ENCODE measurements around a stretch of chr18.

- PRO-cap: no peak
- RAMPAGE, long total RNA, 5 experiments: no peak in any of the 5 experiments
- RRBS: no CpG with 5 or more reads among the region's 6 CpGs
Measured at GRCh38 chr18:48023230-48023547, 92.7 kb upstream of the SMAD2 start.

- PRO-cap: no peak
- RAMPAGE, long total RNA, 5 experiments: no peak in any of the 5 experiments
- RRBS: no CpG with 5 or more reads among the region's 4 CpGs
Measured at GRCh38 chr18:48077611-48078057, 147.2 kb upstream of the SMAD2 start.

GRCh38 chr18:48097984-48098817 lies 167.7 kb upstream of the SMAD2 start:
- PRO-cap: no peak
- RAMPAGE, long total RNA, 5 experiments: start-site peak on the minus strand in 1 of 5 experiments, at chr18:48098517-48098894 at its widest, 18 reads per replicate
- RRBS: no CpG with 5 or more reads among the region's 10 CpGs

- PRO-cap: bidirectional peak, plus-strand start at chr18:48137800, minus-strand start at chr18:48137719; unidirectional peak, minus-strand start at chr18:48137985
- RAMPAGE, long total RNA, 5 experiments: no peak in any of the 5 experiments
- RRBS: 52% methylated on average over 2 of the region's 11 CpGs
Measured at GRCh38 chr18:48137504-48138183, 207.2 kb upstream of the SMAD2 start.

GRCh38 chr18:48161190-48161997 lies 230.9 kb upstream of the SMAD2 start:
- PRO-cap: bidirectional peak, plus-strand start at chr18:48161356, minus-strand start at chr18:48161341; bidirectional peak, plus-strand start at chr18:48161905, minus-strand start at chr18:48161682
- RAMPAGE, long total RNA, 5 experiments: start-site peak on the minus strand in 1 of 5 experiments, at chr18:48161659-48161686 at its widest, 10 reads per replicate
- RRBS: 3% methylated on average over 25 of the region's 66 CpGs

DNA sequence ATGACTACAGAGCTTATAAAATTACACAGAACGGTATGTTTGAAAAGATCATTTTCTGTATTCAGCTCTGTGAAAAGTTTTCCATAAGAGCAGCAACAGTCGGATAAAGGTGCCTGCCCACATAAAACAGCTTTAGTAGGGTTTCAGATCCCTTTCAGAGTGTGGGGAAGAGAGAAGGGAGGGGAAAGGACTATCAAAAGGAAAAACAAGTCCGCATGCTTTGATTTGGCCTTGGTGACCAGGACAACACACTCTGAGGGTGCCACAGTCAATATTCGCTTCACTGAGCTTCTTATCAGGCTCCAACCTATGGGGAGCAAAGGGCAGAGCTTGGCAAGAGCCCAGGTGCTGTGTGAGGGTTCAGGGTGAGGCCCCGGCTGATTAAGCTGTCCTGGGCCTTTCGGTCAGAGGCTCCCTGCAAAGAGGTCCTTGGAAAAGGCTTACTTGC lies 237.4 kb upstream of the SMAD2 start:
- PRO-cap: no peak
- RAMPAGE, long total RNA, 5 experiments: no peak in any of the 5 experiments
- RRBS: no CpG with 5 or more reads among the region's 6 CpGs

GRCh38 chr18:48546078-48546883 lies 7.5 kb downstream of the CTIF start:
- PRO-cap: no peak
- RAMPAGE, long total RNA, 5 experiments: start-site peak on the plus strand in 1 of 5 experiments, at chr18:48546246-48546544 at its widest, 6 reads per replicate
- RRBS: no CpG with 5 or more reads among the region's 11 CpGs

- PRO-cap: no peak
- RAMPAGE, long total RNA, 5 experiments: no peak in any of the 5 experiments
- RRBS: no CpG with 5 or more reads among the region's 9 CpGs
Measured at GRCh38 chr18:48547731-48548407, 9.0 kb downstream of the CTIF start.

DNA sequence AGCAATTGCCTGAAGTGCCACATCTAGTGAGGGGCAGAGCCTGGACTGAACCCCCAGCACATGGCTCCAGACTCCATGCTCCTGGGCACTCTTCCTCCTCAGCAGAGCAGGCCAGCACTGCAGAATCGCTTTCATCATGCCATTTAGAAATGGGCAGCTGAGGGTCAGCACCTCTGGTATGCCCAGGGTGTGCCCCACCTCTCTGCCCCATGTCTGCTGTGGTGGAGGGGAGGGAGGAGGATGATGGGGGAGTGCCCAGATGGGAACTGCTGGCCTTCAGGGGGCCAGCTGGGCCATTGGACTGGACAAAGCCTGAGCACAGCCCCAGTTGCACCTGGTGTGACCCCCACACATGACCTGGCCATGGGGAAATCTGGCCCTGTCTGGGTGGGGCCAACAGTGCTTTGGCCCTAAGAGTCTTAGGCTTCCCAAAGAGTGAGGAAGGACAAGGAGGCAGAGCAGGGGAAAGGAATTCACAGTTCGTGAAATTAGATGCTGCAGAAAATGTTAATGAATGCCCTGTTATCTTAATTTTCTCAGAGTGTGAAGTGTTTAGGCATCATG lies 44.1 kb downstream of the CTIF start:
- PRO-cap: no peak
- RAMPAGE, long total RNA, 5 experiments: start-site peak on the plus strand in 1 of 5 experiments, centred at position 330 of the sequence, 10 reads per replicate
- RRBS: no CpG with 5 or more reads among the region's 2 CpGs

GRCh38 chr18:48621037-48621667 lies 82.3 kb downstream of the CTIF start:
- PRO-cap: no peak
- RAMPAGE, long total RNA, 5 experiments: no peak in any of the 5 experiments
- RRBS: 89% methylated on average over 2 of the region's 13 CpGs

DNA sequence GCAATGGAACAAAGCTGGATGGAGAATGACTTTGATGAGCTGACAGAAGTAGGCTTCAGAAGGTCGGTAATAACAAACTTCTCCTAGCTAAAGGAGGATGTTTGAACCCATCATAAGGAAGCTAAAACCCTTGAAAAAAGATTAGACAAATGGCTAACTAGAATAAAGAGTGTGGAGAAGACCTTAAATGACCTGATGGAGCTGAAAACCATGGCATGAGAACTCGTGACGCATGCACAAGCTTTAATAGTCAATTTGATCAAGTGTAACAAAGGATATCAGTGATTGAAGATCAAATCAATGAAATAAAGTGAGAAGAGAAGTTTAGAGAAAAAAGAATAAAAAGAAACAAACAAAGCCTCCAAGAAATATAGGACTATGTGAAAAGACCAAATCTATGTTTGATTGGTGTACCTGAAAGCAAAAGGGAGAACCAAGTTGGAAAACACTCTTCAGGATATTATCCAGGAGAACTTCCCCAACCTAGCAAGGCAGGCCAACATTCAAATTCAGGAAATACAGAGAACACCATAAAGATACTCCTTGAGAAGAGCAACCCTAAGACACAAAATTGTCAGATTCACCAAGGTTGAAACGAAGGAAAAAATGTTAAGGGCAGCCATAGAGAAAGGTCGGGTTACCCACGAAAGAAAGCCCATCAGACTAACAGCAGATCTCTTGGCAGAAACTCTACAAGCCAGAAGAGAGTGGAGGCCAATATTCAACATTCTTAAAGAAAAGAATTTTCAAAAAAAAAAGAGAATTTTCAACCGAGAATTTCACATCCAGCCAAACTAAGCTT lies 111.5 kb downstream of the CTIF start:
- PRO-cap: no peak
- RAMPAGE, long total RNA, 5 experiments: start-site peak on the plus strand in 2 of 5 experiments, centred at positions 333 to 624 of the sequence, 6 to 8 reads per replicate
- RRBS: no CpG with 5 or more reads among the region's 7 CpGs

DNA sequence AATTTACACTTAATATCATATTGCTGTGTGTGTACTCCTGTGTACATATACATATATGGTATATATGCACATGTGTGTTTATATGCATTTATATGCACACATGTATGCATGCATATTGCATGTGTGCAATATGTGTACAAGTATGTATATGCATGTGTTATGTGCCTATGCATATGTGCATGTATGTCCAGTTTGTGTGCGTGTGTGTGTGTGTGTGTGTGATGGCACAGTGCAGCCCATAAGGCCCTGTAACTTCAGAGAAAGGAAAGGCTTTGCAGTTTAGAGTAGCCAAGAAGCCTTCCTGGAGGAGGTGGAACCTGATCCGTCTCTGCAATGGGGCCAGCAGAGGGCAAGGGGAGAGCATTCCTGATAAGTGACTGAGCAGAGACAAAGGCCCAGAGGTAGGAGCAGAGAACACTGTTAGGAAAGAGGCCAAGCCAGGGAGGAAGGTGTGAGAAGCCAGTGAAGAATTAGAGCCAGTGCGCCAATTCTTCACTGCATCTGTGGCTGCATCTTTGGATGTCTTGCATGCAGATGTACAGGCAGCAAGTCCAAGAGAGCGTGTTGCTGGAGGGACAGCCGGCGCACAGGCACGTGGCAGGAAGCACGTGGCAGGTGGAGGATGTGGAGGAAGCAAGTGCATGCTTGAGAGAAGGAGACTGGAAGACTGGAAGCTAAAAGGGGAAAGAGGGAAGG lies 196.2 kb downstream of the CTIF start:
- PRO-cap: no peak
- RAMPAGE, long total RNA, 5 experiments: start-site peak on the plus strand in 1 of 5 experiments, centred at position 530 of the sequence, 8 reads per replicate
- RRBS: no CpG with 5 or more reads among the region's 8 CpGs

DNA sequence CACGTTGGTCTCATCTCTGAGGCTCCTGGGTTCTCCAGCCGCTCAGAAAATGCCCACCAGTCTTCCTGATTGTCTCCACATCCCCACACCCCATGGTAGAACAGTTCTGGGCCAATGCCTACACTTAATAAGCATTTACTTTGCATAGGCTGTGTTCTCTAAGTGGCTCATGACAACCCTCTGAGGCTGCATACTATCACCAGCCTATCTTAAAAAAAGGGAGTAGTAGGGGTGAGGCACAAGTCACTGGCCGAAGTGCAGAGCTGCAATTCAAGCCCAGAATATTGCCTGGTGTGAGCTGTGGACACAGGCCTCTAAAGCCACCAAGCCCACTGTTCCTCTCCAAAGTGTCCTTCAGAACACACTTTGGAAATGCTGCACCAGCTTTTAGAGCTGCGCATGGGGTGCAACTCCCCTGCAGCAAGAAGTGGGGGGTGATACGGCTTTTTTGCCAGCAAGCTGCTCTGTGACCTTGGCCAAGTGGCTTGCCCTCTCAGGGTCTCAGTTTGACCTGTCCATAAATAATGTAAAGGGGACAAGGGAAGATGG lies 23.0 kb downstream of the SMAD7 start:
- PRO-cap: no peak
- RAMPAGE, long total RNA, 5 experiments: no peak in any of the 5 experiments
- RRBS: no CpG with 5 or more reads among the region's 5 CpGs

- PRO-cap: no peak
- RAMPAGE, long total RNA, 5 experiments: no peak in any of the 5 experiments
- RRBS: no CpG with 5 or more reads among the region's 11 CpGs
Measured at GRCh38 chr18:48932756-48933536, 17.8 kb downstream of the SMAD7 start.

GRCh38 chr18:48950759-48950951 lies 110 bp downstream of the SMAD7 start:
- PRO-cap: bidirectional peak, plus-strand start at chr18:48950848, minus-strand start at chr18:48950708
- RAMPAGE, long total RNA, 5 experiments: no peak in any of the 5 experiments
- RRBS: no CpG with 5 or more reads among the region's 14 CpGs

DNA sequence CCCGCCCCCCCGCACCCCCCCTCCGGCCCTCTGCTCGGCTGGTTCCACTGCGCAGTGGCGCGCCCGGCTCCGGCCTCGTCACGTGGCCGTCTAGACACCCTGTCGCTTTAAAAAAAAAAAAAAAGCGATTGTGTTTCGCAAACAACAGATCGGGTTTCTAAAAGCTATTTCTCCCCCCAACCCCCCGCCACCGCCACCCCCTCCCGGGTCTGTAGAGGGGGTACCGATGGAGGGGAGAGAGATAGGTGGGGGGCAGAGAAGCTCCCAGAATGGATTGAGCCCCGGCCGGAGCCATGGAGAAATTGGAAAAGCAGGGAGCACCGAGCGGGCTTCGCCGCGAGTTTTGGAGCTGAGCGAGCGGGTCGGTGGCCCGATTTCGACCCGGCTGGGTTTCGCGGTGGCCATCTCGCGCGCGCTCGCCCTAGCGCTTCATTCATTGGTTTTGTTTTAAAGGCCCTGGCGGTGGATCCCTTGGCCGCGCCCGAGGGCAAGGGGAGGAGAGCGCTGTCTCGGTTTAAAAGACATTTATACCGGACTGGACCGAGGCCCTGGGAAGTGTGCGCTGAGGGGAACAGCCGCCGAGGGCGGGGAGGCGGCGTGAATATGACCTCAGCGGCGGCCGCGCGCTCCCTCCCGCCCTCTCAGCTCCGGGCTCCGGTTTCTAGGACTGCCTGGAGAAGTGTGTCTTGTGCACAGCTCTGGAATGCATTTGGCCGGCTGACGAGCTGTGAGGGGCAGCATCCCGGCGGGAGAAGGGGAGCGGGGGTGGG lies 1.6 kb upstream of the SMAD7 start:
- PRO-cap: bidirectional peak, plus-strand start at position 206 of the sequence, minus-strand start outside the sequence; unidirectional peak, plus-strand start at position 334 of the sequence; bidirectional peak, plus-strand start at position 334 of the sequence, minus-strand start at position 345 of the sequence; bidirectional peak, plus-strand start at position 688 of the sequence, minus-strand start at position 564 of the sequence
- RAMPAGE, long total RNA, 5 experiments: no peak in any of the 5 experiments
- RRBS: 2% methylated on average over 29 of the region's 68 CpGs

DNA sequence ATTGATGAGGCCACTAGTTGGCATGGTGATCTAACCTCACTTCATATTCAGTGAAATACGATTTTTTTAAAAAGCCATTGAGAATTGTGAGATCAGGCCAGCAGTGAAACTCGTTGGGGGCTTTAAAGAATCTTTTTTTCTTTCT lies 2.3 kb upstream of the SMAD7 start:
- PRO-cap: no peak
- RAMPAGE, long total RNA, 5 experiments: no peak in any of the 5 experiments
- RRBS: no CpG with 5 or more reads among the region's 2 CpGs

- PRO-cap: no peak
- RAMPAGE, long total RNA, 5 experiments: no peak in any of the 5 experiments
- RRBS: no CpG with 5 or more reads among the region's 2 CpGs
Measured at GRCh38 chr18:49492659-49492814, 272 bp upstream of the RPL17 start.

GRCh38 chr18:49564156-49564933 lies 2.5 kb downstream of the LIPG start:
- PRO-cap: no peak
- RAMPAGE, long total RNA, 5 experiments: no peak in any of the 5 experiments
- RRBS: no CpG with 5 or more reads among the region's 2 CpGs

- PRO-cap: no peak
- RAMPAGE, long total RNA, 5 experiments: no peak in any of the 5 experiments
- RRBS: no CpG with 5 or more reads among the region's 6 CpGs
Measured at GRCh38 chr18:49668819-49669383, 107.0 kb downstream of the LIPG start.